Caco-2 (cell line): Measurements from ENCODE around the genes PALM and WDR18.

DNA sequence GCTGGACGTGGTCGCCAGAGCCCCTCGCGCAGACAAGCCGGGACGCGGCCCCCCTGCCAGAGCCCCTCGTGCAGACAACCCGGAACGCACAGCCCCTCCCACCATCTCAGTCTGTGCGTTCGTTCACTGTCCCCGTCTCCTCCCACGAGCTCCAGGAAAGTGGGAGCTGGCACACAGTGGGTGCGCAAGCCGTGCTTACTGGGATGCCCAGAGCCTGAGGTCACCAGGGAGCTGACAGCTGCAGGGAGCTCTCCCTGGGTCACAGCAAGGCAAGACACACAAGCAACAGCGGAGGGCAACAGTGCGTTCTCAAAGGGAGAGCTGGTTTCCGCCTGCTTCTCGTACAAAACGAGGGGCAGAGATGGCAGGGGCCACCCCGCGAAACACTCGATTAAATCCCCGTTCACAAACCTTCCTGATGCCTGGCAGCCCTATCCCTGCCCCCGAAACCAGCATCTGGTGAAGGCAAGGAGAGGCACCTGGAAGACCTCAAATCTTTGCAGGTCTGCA is 3.3 kb upstream of the PLPP2 start:
- PRO-cap, result no peak
- RRBS, result 64% methylated on average over 5 of the region's 26 CpGs

- PRO-cap, result no peak
- RRBS, result no CpG with 5 or more reads among the region's 5 CpGs
These were observed 5.2 kb upstream of the PLPP2 start for GRCh38 chr19:296518-296757.

DNA sequence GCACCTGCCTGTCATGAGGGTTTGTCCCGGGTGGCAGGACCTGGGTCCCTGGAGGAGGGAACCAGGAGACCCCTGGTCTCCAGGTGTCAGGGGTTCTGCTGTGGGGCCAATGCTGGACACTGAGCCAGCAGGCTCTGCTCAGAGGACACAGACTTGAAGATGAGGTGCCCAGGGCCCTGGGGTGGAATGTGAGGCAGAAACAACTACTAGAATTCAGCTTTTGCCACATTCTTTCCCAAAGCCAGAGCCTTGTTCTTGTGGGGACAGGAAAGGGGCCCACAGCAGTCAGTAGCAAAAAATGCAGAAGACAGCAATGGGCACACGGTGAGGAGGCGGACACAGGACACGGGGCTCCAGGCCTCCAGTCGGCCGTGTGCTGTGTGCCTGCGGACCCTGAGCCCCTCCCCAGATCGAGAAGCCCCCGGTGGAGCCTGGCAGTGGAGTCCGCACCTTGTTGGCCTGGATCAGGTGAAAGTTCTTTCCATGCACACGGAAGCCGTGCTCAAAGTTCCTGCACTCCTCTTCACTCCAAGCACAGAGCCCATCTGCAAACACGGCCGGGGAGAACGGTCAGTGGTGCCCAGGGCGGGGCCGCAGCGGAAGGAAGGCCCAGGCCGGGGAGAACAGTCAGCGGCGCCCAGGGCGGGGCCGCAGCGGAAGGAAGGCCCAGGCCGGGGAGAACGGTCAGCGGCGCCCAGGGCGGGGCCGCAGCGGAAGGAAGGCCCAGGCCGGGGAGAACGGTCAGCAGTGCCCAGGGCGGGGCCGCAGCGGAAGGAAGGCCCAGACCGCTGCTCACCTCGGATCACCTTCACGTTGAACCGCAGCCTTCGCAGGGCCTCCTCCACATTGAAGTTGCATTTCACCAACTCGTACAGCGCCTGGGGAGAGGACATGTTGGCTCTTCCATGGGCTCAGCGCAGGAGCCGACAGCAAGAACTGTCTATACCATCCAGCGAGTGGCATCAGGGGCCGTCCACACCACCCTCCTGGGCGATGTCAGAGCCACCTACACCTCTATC is 20.5 kb upstream of the PLPP2 start:
- PRO-cap, result no peak
- RRBS, result no CpG with 5 or more reads among the region's 48 CpGs

- PRO-cap, result no peak
- RRBS, result no CpG with 5 or more reads among the region's 10 CpGs
These were observed 1.6 kb downstream of the THEG start for GRCh38 chr19:374290-374576.

DNA sequence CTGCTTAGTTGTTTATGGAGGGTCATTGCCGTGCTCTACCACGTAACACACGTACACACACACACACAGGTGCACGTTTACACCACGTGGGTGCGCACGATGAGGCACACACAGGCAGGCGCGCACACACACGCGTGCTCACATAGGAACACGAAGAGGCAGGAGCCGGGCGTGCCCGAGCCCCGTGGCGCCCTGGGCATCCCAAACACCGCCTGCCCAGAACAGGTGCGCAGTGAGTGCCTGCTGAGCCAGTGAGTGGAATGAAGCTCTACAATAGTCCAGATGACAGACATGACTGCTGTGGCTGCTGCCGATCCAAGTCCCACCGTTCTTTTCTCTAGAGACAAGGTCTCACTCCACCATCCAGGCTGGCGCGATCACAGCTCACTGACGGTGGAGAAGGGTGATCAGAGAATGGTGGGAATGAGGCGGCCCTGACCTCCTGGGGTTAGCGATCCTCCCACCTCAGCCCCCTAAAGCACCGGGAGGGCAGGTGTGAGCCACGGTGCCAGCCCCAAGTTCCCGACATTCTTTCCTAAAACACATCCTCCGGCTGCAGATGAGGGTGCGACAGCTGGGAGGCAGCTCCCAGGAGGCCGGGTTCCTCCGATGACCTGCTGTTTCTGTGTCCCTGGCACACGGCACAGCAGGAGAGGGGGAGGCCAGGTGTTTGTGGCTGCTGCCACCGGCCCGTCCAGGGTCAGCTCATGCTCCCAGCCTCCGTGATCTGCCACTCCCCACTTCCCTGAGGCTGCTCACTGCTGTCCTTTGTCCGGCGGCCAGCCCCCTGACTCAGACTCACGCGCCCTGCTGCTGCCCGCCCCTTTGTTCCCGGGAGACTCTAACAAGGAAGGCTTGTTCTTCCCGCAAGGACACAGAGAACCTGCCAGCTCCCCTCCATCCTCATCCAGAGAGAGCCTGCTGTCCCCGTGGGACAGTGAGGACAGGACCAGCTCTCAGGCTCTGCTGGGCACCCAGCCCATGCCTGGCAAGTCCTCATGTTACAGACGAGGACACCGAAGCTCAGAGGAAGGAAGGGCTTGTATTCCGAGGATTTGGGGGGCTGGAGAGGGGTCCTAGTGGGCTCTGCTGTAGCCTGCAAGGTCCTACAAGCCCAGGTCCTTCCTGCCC is 10.7 kb upstream of the ODF3L2 start:
- PRO-cap, result no peak
- RRBS, result 18% methylated on average over 15 of the region's 48 CpGs

DNA sequence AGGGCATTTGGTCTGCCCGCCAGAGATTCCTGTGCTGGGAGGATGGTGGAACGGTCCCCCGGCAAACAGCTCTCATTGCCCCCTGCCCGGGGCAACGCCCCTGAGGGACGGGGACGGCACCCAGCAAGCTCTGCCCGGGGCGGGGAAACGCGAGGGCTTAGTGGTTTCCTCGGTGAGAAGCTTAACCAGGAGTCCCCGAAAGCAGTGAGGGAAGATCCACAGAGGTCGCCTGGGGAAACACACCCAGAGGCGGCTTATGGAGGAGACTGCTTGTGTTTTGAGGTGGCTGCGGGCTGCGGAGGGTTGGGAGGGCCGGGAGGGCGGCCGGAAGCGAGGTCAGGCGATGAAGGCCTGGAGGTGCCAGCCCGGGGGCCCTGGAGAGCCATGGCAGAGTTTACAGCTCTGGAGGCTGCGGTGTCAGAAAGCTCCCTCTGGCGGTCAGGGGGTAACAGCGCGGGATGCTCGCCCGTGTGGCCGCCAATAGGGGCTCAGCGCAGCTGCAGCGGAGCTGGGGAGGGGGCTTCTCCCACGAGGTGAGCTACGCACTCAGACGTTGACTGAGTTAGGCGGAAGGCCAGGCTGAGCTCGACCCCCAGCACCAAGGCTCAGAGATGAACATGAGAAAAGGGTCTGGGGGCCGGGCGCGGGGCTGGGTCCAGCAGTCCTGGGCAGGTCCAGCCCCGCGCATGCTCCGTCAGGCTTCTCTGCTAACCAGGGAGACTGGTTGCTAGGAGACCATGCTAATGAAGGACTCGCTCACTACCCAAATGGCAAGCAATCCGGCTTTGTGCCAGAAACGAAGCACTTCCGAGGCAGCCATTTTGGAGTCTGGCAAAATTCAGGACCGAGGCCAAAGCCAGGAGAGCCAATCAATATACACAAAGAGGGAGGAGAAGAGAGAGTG is 605 bp upstream of the TPGS1 start:
- PRO-cap, result bidirectional peak, plus-strand start at position 549 of the sequence, minus-strand start at position 396 of the sequence; bidirectional peak, plus-strand start at position 793 of the sequence, minus-strand start at position 688 of the sequence
- RRBS, result 5% methylated on average over 9 of the region's 48 CpGs

- PRO-cap, result no peak
- RRBS, result no CpG with 5 or more reads among the region's 6 CpGs
These were observed 3.7 kb downstream of the CDC34 start for GRCh38 chr19:535293-535571.

GRCh38 chr19:623740-624195 is 9.6 kb downstream of the POLRMT start:
- PRO-cap, result no peak
- RRBS, result no CpG with 5 or more reads among the region's 25 CpGs

- PRO-cap, result no peak
- RRBS, result 98% methylated on average over 3 of the region's 44 CpGs
These were observed 4.6 kb upstream of the PALM start for GRCh38 chr19:704008-704677.

DNA sequence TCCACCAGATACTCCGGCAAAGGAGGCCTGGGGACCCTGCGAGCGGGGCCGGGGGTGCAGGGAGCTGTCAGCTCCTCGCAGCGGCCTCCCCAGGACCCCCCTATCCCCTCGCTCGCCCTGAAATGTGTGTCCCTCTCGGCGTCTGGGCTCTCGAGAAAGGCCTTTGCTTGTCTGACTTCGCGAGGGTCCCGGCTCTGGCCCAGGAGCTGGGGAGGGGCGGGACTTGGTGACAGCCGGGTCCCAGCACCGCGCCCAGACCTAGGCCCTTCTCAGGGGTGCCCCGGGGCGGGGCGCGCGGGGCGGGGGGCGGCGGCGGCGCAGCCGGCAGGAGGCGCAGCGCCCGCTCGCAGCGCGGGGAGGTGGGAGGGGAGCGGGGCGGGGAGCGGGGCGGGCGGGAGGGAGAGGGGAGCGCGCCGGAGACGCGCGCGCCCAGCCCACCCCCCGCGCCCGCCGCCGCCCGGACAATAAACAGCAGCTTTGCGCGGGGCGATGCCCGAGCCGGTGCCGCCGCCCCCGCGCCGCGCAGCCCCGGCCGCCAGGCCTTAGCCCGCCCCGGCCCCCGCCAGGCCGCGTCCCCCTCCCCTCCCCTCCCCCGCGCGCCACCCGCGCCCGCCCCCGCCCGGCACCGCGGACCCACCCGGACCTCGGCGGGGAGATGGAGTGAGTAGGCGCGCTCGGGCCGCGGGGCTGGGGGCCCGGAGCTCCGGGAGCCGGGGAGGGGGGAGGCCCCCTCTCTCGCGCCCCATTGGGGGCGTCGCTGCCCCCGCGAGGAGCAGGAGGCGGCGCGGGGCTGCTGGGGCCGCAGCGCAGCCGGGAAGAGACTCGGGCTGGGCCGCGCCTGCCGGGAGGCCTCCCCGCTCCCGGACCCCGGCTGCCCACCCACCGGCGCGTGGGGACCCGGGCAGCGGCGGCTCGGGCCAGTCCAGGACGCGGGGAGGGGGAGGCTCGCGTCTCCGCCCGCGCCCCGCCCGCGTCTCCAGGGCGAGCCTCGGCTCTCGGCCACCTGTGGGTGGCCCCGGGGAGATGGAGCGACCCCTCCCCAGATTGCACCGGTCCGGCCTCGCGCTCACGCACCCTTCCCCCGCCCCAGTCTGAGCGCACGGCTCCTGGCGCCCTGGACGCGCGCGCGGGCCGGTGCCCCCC is at the start of gene PALM:
Gene PALM (plus strand): TSS at position 444 of the 1,143 bp plus-strand sequence.
- PRO-cap, result bidirectional peak, plus-strand start at position 444 of the sequence, minus-strand start at position 277 of the sequence
- RRBS, result 5% methylated on average over 86 of the region's 148 CpGs

GRCh38 chr19:730257-730633 is 20.7 kb upstream of the MISP start:
- PRO-cap, result no peak
- RRBS, result no CpG with 5 or more reads among the region's 11 CpGs

DNA sequence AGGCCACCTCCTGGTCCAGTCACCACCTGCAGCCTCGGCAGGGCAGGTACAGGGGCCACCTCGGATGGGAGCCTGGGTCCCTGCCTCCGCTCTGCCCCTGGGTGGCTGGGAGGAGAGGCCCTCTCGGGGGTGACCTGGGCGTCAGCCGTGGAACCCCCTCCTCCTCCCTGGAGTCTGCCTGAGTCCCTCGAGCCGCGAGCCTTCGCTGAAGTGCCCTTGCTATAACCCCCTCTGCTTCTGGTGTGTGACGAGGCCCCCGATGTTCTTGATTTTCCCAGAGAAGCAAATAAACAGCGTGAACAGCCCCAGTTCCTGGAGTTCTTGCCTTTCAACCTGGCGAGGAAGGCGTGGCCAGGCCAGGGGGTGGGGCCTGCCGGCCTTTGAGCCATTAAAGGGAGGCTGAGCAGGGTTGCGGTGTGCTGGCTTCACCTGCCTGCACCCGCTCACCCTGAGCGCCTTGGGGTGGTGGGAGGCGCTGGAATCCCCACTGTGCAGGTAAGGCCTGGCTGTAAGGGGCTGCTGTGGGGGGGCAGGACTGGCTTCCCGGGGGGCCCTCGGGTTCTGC is 2.8 kb upstream of the MISP start:
- PRO-cap, result no peak
- RRBS, result no CpG with 5 or more reads among the region's 22 CpGs

DNA sequence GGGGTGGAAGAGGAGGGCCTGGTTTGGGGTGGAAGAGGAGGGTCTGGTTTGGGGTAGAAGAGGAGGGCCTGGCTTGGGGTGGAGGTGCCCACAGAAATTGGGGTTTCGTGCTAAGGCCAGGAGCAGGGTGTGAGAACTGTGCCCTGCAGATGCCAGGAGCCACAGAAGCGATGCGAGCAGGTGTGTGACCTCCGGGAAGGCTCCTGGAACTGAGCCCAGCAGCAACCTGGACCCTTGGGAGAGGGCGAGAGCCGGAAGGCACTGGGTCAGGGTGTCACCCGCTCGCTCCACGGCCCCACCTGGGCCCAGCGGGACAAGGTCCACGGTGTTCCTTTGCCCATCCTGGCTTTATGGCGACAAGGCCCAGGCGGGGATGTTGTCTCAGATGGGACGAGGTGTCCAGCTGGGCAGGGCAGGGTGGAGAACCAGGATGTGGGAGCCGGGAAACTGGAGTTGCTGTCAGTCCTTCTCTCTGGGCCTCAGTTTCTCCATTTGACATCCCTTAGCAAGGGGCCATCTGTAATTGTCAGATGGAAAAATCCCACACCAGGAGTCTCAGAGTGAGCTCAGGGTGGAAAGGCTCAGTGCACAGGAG is 4.2 kb downstream of the MISP start:
- PRO-cap, result no peak
- RRBS, result 95% methylated on average over 3 of the region's 15 CpGs

DNA sequence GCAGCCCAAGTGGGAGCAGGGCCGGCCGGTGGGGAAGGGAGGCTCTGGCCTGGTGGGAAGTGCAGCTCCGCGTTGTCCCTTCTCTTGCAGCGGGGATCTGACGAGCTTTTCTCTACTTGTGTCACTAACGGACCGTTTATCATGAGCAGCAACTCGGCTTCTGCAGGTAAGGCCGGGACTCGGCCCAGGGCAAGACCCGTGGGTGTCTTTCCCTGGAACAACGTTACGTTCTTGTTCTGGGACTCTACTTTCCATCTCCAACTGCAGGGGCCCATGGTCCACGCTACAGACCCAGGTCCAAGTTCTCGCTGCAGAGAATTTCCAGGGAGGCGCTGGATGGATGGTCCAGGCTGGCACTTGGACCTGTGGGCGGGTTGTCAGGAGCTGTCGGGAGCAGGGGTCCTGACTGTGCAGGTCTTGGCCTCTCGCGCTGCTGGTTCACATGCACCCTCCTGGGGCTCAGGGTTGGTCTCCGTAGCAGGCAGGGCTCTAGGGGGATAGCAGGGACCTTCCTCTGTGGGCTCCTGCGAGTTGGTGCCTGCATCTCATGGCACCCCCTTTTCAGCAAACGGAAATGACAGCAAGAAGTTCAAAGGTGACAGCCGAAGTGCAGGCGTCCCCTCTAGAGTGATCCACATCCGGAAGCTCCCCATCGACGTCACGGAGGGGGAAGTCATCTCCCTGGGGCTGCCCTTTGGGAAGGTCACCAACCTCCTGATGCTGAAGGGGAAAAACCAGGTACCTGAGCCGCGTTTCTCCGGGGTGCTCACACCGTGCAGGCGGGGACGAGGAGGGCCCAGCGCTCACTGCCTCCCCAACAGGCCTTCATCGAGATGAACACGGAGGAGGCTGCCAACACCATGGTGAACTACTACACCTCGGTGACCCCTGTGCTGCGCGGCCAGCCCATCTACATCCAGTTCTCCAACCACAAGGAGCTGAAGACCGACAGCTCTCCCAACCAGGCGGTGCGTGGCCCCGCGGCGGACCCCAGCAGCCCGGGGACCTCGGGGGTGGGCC is 6.5 kb downstream of the PTBP1 start:
- PRO-cap, result no peak
- RRBS, result 98% methylated on average over 7 of the region's 50 CpGs

DNA sequence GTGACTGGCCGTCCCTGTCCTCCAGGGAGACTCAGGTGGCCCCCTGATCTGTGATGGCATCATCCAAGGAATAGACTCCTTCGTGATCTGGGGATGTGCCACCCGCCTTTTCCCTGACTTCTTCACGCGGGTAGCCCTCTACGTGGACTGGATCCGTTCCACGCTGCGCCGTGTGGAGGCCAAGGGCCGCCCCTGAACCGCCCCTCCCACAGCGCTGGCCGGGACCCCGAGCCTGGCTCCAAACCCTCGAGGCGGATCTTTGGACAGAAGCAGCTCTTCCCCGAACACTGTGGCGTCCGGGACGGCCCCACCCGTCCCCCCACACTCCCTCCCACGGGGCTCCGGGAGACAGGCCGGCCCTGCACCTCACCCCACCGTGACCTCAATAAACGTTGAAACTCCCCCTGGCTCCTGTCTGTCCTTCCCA is 4.3 kb upstream of the ELANE start:
- PRO-cap, result no peak
- RRBS, result 44% methylated on average over 11 of the region's 27 CpGs

DNA sequence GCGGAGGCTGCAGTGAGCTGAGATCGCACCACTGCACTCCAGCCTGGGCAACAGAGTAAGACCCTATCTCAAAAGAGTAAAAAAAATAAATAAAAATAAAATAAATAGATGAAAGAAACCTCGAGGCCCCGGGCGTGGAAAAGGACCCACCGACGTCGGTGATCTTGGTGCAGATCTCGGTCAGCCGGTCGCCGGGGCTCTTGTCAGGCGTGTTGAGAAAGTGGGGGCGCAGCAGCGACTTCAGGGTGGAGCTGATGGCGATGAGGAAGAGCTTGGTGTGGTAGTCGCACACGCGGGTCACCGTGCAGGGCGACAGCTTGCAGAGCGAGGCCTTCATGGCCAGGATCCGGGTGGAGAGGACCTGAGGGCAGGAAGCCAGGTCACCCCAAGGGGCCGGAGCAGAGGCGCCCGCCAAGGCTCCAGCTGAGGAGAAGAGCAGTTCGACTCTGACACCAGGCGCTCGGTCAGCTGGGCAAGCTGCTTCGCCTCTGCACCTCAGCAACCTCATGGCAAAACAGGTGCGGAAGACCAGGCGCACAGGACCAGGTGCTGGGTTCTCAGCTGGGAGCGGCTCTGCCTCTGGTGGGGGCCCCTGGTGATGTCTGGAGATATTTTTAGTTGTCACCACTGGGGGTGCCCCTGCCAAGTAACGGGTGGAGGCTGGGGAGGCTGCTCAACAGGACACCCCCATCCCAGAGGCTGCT is 15.8 kb downstream of the CFD start:
- PRO-cap, result no peak
- RRBS, result 98% methylated on average over 11 of the region's 34 CpGs

DNA sequence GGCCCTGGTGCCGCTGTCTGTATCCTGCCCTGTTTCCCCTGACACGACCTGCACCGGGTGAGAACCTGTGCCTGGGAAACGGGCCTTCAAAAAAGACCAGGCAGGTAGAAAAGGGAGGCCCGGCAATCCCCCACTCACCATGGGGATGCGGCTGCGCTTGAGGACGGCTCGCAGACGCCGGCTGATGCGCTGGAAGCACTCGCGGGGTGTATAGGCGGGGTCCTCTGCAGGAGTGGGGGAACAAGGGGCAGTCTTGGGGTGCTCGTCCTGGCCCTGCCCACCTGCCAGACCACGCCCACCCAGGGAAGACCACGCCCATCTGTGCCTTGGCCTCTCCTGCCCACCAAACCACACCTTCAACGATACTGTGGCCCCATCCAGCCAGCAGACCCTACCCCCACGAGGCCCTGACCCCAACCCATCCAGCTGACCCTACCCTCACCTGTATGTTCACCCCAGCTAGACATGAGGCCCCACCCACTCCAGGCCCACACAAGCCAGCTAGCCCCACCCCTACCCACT is 7.0 kb upstream of the MED16 start:
- PRO-cap, result no peak
- RRBS, result 97% methylated on average over 9 of the region's 20 CpGs

DNA sequence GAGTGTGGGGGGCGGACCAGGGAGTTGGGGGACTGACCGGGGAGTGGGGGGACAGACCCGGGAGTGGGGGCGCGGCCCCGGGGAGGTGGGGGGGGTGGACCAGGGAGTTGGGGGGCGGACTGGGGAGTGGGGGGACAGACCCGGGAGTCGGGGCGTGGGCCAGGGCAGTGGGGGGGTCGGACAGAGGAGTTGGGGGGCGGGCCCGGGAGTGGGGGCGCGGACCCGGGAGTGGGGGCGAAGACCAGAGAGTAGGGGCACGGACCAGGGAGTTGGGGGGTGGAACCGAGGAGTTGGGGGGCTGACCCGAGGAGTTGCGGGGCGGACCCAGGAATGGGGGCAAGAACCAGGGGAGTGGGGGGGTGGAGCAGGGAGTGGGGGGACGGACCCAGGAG is 861 bp downstream of the R3HDM4 start:
- PRO-cap, result no peak
- RRBS, result 81% methylated on average over 9 of the region's 23 CpGs

GRCh38 chr19:983871-984427 is at the start of gene WDR18:
Gene WDR18 (plus strand): TSS chr19:984345.
- PRO-cap, result bidirectional peak, plus-strand start at chr19:984328, minus-strand start at chr19:984217
- RRBS, result no CpG with 5 or more reads among the region's 43 CpGs

DNA sequence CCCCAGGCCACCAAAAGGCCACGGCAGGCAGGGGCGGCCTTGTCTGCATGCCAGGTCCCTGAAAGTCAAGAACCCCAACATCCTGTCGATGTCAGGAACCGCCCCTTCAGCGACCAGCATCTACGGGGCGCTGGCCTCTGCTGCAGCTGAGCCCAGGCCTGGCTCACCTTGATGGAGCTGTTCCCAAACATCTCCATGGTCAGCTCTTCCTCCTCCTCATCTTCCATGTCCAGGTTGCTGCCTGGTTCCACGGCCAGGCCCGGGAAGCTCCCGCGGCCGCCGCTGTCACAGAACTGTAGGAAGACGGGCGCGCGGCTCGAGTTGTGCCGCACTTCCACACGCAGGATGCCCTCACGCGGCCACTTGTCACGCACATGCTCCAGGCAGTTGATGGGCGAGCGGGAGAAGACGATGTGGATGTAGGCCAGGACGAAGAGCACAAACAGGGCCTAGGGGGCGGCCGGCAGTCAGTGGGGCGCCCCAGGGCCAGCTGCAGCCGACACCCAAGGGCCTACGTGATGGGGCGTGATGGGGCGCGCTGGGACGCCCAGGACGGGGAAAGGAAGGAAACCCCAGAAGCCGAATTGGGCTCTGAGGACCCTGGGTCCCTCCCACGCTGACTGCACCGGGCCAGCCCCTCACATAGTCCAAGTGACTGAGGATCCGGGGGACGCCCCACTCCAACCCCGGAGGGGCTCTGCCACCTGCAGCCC is 6.7 kb downstream of the TMEM259 start:
- PRO-cap, result no peak
- RRBS, result 100% methylated on average over 1 of the region's 43 CpGs